Neural cell (in vitro differentiated cells): ENCODE results near the genes NEB and FMNL2.

DNA sequence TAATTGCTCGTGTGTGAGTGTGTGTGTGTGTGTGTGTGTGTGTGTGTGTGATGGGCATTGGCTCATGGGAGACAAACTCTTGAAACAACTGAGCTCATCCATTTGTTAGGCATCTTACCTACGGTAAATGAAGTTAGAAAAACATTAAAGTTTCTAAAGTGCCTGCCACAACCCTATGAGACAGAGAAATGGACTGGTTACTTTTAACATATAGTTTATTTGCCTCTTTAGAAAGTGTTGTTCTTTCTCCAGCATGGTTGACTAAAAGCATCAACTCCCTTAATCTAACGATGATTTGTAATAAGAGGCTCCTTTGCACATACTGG is 31.3 kb downstream of the ZEB2 start:
- RAMPAGE, long total RNA = no peak

DNA sequence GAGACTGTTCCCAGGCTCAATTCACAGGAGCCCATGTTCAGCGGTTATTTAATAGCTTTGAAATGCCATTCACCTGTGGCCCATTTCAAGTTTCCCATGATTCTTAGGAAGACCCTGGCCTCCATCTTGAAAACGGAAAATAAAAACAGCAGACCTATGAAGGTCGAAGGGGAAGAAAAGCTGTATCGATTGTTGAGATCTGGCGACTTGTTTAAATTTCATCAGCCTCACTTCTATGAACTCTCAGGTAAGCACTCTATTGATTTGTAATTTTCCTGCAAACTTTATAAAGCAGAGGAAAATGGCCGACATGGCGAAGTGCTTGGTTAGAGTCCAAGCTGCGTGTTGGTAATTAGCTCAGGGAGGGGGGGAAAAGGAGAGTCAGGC is 147.9 kb upstream of the ZEB2 start:
- RAMPAGE, long total RNA = no peak

- RAMPAGE, long total RNA = no peak
Measured at GRCh38 chr2:144999022-144999855, 479.3 kb upstream of the ZEB2 start.

DNA sequence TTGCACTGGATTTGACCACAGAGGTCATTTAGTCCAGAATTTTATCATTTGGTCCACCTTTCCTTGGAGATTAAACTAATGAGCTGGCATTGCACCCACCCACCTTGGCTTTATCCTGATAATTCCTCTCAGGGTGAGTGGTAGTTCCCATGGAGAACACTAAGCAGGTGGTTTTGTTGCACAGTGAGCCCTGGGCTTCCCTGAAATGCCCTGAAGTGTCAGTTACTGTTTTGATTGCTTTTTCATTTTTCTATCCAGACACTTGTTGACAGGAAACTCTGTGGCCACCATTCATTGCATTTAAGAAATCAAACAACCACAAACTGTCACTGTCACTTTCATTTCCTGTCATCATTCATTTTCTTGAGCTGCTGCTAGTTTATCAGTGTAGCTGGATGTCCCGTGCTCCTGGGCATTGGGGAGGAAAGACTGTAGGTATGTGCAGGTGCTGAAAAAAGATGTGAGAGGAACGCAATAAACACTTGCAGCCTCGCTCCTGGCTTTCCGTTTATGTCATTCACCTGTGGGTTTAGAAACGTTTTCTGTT is 891.5 kb upstream of the ZEB2 start:
- RAMPAGE, long total RNA = no peak

DNA sequence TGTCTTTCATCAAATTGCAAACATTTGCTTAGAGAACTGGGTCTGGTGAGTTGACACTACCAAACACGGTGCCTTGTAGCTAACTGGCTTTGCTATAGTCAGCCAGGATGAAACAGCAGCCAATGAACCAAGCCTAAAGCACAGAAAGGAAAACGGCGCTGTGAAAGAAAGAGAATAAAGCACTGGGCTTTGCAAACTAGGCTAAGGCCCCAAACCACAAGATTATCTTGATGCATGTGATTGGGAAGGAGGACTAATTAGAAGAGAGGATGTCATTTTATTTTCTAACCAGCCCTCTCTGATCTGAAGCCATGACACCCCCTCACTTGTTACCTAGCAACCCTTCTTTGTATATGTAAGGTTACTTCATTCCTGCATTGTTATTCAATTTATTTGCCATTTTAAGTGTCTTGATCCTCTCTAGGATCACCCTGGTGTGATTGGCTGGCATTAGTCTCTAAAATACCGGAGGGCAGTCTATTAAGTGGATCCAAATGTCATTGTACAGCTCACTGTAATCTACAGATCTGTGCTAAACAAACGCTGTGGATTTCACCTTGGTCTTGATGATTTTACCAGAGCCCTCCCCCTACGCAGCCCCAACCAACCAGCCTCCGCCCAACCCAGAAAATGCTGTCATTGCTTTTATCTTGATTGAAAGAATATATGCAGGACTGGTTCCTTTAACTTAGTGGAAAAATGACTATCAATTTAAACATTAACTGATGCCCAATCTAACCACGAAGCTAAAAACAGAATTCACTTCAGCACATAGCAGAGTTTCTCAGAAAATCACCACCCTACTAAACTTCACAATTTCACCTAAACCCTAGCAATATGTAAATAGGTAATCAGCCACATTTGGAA is 395.3 kb upstream of the ACVR2A start:
- RAMPAGE, long total RNA = start-site peak on the minus strand centred at position 551 of the sequence, 41 bp wide, 7 and 13 reads in 2 replicates

GRCh38 chr2:147925569-147926340 is 80.9 kb downstream of the ACVR2A start:
- RAMPAGE, long total RNA = no peak

DNA sequence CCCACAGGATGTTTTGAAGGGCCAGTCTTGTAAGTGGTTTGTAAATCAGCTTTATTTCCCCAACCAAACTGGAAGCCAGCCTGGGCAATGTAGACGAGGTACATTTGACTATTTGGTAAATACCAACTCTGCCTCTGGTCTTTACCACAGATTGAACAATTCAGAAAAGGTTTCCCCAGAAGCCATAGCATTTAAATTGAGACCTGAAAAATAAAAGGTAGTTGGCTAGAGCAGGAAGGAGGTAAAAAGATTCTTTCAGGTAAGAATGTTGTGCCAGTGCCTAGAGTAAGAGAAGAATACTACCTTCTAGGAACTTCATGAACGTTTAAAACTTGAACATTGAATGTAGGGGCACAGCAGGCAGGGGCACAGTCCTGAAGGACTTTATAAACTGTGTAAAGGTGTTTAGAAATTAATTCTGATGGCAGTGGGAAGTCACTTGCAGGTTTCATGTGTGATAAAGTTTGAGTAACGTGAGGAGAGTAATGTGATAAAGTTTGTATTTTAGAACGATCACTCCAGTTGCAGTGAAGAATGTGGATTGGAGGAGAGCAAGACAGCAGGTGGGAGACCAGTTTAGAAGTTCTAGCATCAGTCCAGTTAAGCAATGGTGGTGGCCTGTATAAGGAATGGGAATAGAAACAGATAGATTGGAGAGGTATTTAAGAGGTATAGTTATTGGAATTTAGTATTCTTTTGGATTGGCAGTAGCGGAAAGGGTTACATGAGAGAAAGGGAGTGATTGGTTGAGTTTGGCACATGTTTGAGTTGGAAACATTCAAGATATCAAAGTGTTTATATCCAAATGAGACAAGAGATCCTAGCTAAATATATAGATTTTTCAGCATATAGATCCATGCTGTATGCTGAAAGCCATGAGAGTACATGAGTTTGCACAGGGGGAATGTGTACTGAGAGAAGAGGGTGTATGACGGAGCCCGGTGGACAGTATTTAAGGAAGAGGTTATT is 77.0 kb downstream of the MBD5 start:
- RAMPAGE, long total RNA = no peak

- RAMPAGE, long total RNA = no peak
Measured at GRCh38 chr2:148552522-148552948, 92.0 kb upstream of the EPC2 start.

DNA sequence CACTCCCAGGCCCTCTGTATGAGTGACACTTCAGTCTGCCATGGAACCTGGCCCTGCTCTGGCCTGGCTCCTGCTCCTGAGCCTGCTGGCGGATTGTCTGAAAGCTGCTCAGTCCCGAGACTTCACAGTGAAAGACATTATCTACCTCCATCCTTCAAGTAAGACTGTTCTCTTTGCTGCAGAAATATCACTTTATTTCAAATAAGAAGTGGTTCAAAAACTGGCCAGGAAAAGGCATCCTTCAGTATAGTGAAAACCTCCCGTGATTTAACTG is 107.2 kb downstream of the LYPD6 start:
- RAMPAGE, long total RNA = no peak

DNA sequence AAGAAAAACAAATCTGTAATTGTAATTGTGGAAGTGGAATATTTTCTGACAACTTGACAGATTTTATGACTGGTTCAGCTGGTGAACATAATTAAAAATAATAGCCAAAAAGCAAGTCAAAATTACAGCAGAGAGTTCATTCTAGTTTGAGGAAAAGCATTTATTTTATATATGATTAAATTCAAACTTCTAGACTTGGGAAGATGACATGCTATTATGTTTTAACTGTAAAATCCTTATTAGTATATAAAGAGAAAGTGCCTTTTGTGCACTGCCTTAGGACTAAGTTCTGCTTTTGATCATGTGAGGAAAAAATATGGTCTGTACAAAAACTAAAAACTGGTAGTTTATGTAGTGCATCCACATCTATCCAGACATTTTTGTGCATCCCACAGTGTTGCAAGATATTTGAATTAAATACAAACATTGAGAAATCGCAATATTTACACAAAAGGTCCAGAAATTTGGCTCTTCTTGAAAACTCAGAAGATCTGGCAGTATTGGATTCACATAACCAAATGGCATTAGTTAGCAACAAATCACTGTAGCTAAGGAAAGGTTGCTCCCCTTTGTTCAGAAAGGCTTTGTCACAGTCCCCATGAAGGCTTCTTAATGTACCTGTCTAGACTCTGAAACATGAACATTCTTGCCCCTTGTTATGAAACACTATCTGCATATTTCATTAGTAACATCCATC is 2.4 kb downstream of the MMADHC start:
- RAMPAGE, long total RNA = no peak

GRCh38 chr2:150485841-150486882 is 1.3 kb downstream of the RND3 start:
- RAMPAGE, long total RNA = no peak

DNA sequence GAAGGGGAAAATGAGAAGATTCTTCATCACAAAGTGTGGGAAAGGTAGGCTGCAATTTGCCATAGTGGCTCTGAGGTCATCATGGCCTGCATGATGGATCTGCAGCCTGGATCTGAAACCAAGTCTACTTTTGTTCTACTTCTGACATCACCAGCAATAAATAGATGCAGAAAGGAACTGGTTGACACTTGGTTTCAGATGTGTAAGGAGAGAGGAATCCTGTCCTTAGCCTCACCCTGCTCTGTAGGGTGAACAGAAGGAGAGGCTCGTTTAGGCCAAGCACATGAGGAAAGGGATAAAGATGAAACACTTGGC is 4.0 kb downstream of the NEB start:
- RAMPAGE, long total RNA = no peak

DNA sequence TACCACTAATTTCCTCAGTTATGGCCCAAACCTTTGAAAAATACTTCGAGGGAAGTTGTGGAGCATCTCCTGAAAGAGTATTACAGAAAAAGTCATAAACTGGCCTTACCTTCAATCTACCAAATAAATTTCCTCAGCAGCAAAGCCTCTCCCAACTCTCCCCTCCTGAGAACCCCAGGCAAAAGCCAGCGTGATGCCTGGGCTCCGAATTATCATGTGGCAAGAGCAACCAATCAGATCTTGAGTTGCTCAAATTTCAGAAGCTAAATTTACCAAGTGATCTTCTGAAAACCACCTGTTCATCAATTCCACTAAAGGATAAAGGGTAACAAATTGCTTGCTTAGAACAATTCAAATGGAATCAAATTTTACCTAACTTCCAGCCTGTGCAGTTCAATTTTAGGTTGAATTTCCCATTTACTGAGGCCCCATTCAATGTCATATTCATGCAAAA is at the start of gene NEB:
NEB (minus strand) TSS at position 188 of the 454 bp plus-strand sequence.
- RAMPAGE, long total RNA = no peak

DNA sequence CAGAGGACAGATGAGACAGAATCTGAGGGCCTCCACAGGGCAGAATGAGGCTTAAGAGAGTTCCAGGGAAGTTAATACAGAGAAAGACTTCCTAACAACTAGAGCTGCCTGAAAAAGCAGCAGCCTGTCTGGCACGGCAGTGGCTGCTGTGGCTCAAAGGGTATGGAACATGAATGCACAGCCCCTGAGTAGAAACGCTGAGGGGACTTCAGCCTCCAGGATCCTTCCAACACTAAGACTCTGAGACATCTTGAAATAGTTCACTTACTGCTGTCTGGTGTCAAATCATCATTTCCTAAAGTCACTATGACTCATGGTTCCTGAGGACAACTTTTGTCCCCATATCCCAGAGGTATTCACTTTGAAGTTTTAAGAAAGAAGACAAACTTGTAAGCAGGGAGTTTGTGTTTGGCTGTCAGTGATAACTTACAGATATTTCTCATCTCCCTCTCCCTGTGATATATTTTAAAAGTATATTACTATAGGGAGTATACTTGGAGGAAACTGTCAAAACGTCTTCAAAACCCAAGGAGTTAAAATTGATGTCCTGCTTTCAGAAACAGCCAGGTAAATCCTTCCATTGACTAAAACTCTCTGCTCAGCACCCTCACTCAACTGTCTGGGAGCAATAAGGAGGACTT is 33.3 kb upstream of the NEB start:
- RAMPAGE, long total RNA = no peak

DNA sequence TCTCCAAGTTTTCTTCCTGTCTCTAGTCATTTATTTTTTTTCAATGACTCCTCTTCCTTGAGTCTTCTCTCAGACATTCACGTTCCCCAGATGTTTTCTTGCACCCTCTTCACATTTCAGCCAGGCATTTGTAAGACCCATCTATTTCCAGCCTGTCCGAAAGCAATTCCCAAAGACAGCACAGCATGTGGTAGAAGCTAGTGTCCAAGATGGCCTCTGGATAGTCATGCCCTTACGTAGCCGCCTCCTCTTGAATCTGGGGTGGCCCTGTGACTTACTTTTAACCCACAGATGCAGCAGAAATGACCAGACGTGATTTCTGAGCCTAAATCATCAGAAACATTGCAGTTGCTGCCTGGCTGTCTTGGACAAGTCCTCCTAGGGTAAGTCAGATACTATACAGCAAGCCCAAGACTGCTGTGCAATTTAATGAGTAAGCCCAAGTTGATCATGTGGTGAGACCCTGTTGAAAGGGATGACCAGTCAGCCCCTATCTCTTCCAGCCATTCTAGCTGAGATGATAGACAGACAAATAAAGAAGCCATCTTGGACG is 12.4 kb downstream of the ARL5A start:
- RAMPAGE, long total RNA = no peak

DNA sequence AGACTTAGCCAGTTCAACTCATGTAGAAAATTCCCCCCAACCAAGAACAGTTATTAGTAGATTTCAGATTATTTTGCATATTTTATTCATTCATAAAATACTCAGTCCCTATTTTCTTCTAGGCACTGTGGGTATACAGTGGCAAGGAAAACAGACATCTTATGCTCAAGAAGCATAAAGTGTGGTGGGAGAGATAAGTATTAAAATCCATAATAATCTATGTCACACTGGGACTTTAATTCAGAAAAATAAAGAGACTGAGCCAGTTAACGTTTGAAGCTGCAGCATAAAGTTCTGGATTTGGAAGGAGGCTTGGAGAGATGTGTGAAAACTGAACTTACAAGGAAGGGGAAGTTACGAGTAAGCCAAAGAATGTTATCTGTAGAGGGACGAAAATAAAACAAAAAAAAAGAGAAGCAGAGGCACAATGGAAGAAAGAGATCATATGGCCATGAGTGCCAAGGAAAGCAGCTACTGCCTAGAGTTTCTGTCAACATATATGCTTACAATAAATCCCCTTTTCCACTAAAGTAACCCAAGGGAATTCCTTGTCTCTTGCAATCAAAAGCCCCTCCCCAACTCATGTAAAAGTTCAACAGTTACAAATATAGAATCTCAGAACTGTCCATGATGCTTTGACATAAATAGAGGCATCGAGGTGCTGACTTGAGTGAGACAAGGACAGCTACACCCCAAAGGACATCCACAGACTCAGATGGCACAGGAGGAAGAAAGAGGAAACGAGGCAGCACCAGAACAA is 16.0 kb upstream of the ARL5A start:
- RAMPAGE, long total RNA = no peak

DNA sequence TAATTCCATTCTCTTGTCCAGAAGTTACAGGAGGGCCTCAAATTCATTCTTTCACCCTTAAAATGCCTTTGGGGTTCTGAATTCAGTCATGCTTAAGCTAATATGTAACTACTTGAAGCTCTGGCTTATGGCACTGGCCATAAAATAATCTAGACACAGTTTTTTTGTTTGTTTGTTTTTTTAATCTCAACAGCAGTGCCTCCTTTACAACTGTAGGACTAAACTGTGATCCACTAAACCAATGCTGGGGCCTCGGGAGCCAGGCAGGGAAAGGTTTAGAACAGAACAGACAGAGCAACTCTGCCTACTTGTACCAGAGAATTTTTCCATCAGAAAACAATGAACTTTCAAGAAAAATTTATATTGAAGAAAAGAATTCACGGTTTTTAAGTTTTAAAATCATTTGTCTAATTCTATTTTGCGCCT is 1.7 kb downstream of the STAM2 start:
- RAMPAGE, long total RNA = no peak

- RAMPAGE, long total RNA = no peak
Measured at GRCh38 chr2:152200473-152201323, 25.1 kb upstream of the STAM2 start.

DNA sequence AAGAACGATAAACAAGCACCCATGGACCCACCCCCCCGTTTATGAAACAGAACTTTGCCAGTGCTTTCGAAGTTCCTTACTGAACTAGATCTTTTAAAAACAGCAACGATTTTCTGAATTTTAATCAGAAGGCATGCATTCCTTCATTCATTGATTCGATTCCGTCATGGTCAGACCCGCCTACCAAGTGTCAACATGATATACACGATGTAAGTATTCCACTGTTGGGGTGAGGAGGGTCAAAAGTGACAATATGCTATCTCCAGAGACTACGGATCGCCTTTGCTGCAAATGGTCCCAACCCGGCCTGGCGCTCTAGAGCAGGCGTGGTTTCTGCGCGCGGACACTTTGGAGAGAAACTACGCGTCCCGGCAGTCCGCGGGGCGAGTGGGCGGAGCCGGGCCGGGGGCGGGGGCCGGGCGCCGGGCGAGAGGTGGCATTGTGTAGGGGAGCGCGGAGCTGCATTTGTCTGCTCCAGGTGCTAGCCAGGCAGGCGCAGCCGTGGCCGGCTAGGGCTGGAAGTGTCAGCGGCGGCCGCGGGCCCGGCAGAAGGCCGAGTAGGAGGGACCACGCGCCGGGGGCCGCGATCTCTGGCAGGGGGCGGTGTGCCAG is at the start of gene FMNL2:
FMNL2 (plus strand) TSS at position 468 of the 612 bp plus-strand sequence.
- RAMPAGE, long total RNA = no peak

DNA sequence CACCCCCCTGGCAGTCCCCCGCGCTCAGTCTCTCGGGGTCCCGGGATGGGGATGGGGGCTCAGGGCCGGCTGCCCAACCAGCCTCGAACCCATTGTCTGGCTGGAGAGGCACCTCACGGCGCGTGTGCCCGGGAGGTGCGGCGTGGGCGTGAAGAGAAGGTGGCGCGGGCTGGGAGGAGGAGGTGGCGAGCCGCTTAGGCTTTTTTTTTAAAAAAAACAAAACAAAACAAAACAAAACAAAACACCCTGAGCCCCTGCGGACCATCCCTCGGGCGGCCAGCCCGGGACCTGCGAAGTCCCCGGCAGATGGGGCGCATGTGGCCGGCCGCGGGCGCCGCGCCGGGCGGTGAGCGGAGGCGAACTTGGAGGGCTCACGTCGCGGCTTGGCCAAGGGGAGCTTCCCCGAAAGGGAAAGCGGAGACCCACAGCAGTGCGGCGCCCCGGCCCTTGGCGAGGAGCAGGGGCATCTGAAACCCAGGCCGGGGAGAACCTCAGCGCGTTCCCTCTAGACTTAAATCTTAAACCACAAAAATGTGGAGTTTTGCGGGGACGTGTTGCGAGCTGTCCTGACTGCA is 993 bp downstream of the FMNL2 start:
- RAMPAGE, long total RNA = no peak